OVCAR3 (cell line): Measurements from ENCODE around the gene PDE7B.

DNA sequence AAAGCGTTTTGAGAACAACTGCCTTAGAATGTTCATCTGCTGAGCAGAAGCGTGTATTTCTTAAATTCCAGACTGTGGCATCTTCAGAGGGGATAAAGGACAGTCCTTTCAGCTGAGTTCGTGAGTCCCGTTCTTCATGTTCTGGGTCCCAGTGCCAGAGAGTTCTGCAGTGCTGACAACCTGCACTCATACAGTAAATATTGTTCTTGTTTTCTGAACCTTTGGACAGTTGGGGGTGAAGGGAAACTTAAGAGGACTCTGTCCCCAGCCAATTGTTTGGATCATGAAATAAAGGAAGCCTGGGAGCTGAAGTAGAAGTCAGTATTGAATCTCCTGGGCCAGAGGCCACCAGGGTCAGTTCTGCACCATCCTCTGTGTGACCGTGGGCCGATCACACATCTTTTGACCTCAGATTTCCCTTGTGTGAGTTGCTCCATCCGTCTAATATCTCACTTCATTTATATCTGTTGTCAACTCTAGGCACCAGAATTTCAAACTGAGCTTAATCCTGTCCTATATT, 3.3 kb downstream of the SLC2A12 start:
- RRBS = no CpG with 5 or more reads among the region's 7 CpGs

DNA sequence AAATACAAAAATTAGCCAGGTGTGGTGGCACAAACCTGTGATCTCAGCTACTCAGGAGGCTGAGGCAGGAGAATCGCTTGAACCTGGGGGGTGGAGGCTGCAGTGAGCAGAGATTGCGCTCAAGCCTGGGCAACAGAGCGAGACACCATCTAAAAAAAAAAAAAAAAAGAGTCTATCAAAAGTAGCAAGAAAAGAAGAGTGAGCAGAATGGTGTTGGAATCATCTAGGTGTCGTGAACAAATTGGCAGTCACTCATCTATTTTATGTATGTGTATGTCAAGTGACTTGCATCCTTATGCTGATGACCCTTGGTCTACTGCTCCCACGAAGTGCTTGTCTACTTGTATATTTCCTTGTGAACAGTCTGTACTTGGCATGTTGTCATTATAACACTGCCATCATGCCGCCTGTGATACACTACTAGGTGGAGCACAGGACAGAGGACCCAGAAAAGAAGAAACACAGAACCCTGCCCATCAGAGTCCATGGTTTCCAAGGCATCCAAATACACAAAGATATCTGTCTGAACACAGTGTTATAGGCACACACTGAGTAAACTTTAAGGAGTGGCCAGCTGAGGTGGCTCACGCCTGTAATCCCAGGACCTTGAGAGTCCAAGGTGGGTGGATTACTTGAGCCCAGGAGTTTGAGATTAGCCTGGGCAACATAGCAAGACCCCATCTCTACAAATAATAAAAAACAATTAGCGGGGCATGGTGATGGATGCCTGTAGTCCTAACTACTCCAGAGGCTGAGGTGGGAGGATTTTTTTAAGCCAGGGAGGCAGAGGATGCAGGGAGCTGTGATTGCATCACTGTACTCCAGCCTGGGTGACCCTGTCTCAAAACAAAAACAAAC, 110.4 kb upstream of the SLC2A12 start:
- RRBS = no CpG with 5 or more reads among the region's 8 CpGs

GRCh38 chr6:134177998-134179133, 125.9 kb upstream of the SLC2A12 start:
- RRBS = 50% methylated on average over 1 of the region's 37 CpGs

- RRBS = no CpG with 5 or more reads among the region's 11 CpGs
Measured at GRCh38 chr6:134256773-134257321, 61.1 kb downstream of the SGK1 start.

DNA sequence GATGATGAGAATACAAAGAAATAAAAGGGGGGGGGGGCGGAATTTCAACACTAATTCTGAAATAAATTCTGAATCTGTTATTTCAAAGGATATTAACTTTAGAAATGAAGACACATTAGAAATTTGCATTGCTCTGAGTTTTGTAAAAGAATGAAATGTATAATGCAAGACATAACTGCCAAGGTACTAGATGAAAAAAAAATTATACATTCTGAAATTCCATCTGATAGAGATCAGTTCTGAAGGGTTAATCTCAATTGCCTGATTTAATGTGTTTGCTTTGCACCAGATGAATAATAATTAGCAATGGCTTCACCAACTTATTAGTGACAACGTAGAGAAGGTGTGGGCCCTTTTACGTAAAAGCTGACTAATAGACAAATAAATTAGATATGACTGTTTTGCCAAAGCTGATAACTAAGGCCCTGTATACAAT, 11.0 kb downstream of the SGK1 start:
- RRBS = no CpG with 5 or more reads among the region's 3 CpGs

- RRBS = no CpG with 5 or more reads among the region's 4 CpGs
Measured at GRCh38 chr6:134307384-134307662, 10.6 kb downstream of the SGK1 start.

- RRBS = no CpG with 5 or more reads among the region's 6 CpGs
Measured at GRCh38 chr6:134311732-134312061, 6.2 kb downstream of the SGK1 start.

DNA sequence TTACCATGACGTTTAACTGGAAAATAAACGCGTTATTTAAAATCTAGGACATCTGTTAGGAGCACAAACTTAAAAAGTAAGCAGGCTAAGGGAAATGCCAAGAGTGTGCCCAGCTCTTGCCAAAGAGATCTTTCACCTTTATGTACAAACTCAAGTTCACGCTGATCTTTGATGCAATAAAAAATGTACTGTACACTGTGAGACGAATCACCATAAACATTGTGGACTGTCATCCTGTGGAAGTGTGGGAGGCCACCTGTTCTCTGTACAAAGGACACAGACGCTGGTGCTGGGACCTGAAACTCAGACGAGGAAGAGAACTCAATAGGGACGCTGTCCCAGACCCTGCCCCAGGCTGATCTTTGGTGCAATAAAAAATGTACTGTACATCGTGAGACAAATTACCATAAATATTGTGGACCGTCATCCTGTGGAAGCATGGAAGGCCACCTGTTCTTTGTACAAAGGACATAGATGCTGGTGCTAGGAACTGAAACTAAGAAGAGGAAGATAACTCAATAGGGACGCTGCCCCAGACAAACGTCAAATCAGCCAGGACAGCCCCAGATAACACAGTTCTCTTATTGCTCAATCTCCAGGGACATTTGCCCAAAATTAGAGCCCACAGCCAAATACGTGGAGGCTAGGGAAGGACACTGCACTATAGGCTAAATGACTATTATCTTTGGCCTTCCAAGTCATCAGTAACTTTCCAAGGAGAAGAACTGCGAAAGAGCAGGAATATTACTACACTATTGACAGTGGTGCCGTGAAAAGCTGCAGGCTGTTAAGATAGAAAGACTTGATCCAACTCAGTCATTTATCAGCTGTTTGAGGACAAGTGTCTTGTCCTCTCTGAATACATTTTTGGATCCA, 312.8 kb upstream of the SGK1 start:
- RRBS = no CpG with 5 or more reads among the region's 15 CpGs

DNA sequence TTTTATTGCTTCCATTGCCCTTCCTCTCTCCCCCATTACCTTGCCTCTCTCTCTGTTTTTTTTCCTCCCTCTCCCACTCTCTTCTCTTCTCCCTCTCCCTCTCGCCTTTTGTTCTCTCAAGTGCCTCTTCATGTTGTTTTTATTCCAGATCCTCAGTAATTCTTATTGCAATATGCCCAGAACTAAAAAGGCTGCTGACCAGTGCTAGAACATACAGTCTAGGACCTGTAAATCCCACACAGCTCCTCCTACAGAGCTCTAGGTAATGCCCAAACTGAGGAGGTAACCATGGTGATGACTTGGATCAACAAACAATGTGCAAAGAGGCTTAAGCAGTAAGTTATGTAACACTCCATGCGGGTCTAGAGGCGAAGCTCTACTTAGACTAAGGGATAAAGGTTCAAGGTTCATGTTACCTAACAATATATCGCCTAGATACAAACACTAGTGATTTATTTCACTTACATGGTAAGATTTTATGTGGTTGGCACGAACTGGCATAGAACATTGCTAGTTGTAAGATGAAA, 242.6 kb downstream of the ALDH8A1 start:
- RRBS = no CpG with 5 or more reads among the region's 5 CpGs

DNA sequence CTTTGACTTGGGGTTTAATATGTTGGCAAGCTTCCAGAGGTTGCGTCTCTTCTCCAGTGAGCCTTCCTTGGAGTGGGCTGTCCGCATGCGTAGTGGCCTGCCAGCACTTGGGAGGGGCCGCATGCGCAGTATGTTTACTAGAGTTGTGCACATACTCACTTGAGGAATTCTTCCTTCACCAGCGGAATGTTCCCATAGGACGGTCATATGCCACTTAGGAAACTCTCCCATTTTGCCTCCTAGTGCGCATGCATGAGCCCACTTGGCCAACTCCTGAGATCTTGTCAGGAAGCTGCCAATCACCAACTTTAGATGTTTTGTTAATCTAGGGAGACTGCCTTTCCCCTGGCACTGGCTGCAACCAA, 235.1 kb downstream of the ALDH8A1 start:
- RRBS = no CpG with 5 or more reads among the region's 8 CpGs

- RRBS = no CpG with 5 or more reads among the region's 1 CpG
Measured at GRCh38 chr6:134848409-134848750, 101.5 kb downstream of the ALDH8A1 start.

GRCh38 chr6:134896749-134897248, 53.1 kb downstream of the ALDH8A1 start:
- RRBS = no CpG with 5 or more reads among the region's 2 CpGs

GRCh38 chr6:135015145-135015557, 39.5 kb downstream of the HBS1L start:
- RRBS = no CpG with 5 or more reads among the region's 3 CpGs

DNA sequence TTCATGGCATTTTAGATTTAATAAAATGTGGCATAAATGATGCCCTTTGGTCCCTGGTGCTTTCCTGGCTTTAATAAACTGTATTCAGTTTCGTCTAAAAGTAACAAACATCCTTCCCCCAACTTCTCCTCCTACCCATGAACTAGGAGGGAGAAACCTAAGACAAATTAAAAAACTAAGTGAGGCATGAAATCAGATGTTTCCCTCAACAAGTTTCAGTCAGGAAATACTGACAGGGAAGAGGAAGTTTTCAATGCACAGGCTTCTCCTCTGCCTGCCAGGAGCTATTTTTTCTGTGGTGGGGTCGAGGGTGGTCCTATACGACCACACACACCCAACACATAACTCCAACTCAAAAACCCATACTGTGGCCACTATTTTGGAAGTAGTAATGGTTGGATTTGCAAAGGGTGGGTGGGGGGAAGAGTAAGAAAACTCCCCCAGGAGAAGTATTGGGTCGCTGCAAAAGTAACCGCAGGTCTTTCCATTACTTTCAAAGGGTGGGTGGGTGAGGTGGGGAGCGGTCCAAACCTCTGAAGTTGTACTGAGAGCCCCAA, 9.9 kb downstream of the HBS1L start:
- RRBS = no CpG with 5 or more reads among the region's 6 CpGs

- RRBS = no CpG with 5 or more reads among the region's 4 CpGs
Measured at GRCh38 chr6:135194016-135194879, 13.1 kb downstream of the MYB start.

- RRBS = no CpG with 5 or more reads among the region's 9 CpGs
Measured at GRCh38 chr6:135195465-135196084, 14.5 kb downstream of the MYB start.

DNA sequence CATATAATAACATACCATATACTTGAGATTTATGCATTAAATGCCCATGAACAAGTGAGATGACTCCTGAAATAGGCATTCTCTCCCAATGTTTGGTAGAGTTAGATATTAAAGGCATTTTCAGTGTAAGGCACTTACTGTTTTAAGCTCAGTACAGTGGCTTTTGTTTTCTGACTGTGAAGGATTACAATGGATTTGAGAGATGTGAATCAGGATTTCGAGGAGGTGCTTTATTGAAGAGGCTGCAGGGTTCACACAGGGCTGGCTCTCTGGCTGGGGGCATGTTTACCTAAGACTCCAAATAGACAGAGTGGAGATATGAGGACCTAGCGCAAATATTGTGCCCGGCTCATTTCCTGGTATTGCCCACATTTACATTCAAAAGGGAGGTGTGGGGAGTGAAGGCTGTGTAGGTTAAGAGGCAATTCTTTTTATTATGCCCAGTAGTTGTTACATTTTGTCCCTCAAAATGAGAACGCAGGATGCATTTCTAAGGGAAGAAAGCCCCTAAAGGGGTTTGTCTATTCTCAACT, 70.3 kb downstream of the MYB start:
- RRBS = no CpG with 5 or more reads among the region's 4 CpGs

- RRBS = no CpG with 5 or more reads among the region's 4 CpGs
Measured at GRCh38 chr6:135352290-135352745, 145.2 kb downstream of the AHI1 start.

- RRBS = no CpG with 5 or more reads among the region's 6 CpGs
Measured at GRCh38 chr6:135830345-135830796, 21.1 kb upstream of the PDE7B start.

DNA sequence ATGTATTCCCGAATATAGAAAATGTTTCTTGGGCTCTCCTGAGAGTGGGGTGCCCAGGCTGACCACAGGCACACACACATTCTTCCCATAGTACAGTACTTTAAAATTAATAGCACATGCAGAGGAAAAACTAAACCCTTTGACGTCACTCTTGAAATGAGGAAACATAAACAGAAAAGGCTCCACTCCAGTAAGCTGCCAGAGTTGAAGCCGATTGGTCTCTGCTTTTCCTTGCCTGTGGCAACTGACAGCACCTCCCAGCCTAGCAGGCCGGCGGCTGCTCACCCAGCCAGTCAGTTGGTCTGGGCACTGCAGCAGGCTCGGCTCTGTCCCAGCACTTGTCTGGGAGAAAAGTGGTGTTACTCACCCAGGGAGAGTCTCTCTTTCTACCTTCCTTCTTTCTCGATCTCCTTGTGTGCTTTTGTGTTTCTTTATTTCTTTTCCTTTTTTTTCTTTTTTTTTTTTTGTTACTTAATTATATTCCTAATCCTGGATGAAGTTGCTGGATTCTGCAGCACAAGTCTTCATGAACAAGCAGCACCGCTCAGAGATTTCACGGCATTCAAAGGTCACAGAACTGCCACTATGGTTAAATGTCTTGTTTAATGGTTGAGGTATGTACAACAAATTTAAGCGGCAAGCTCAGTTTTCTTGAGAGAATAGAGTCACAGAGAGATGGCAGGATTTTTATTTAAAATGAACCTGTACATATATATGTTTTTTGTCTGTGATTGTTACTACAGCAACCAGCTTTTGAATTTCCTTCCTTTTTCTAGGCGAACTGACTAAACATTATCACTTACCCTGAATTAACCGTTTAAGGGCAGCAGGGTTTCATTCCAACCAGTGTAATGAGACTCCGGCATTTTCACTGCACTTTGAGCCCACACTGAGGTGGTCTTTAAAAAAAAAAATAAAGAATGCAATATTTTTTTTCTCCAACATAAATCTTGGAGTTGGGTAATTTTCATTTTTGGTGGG, at the start of gene PDE7B:
PDE7B (plus strand) TSS at position 296 of the 981 bp plus-strand sequence.
- RRBS = no CpG with 5 or more reads among the region's 13 CpGs